Left lung (tissue), 1 donor: ENCODE measurements around the genes BCAS1 and FAM210B.

GRCh38 chr20:53595801-53596083, 2.1 kb upstream of the ZNF217 start:
- PRO-cap, result no peak

- PRO-cap, result no peak
These were observed 117.7 kb upstream of the ZNF217 start for GRCh38 chr20:53711409-53711655.

DNA sequence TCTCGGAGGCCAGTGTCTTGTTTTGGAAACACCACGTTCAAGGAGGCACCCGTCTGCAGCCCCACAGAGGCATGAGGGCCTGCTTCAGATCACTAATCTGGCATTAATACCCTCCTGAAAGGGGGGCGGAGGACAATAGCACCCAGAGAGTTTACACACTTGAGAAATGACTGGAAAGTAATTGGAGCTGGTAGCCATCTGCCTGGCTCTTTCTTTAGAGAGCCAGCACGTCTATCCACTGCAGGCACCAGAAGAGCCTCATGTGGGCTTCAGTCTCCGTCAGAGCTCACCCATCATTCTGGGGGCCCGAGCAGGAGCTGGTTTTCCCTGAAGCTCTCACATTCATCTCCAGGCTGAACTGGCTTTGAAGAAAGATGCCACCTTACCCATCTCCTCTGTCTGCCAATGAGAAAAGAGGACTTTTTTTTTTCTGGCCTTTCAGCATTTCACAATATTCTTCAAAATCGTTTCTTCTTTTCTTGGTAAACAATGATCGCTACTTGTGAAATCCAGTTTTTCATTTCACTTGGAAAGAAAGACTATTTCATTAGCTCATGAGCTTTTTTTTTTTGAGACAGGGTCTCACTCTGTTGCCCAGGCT, 124.6 kb upstream of the ZNF217 start:
- PRO-cap, result unidirectional peak, minus-strand start at position 360 of the sequence

DNA sequence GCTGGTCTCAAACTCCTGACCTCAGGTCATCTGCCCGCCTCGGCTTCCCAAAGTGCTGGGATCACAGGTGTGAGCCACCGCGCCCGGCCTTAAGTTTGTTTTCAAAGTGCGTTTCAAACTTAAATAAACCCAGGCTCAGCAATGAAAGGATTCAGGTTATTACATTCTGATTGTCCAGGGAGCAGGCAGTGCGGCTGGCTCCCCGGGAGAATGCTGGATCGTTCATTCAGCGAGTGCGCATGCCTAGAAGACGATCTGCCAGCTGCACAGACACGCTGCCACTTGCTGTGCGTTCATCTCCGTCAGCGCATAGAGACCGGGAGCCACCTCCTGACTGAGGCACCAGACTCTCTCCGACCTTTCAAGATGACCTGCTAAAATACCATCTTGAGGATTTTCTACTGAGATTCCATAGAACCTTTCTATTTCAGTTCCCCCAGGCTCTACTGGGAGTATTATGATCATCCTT, 163.9 kb upstream of the ZNF217 start:
- PRO-cap, result no peak

GRCh38 chr20:53786575-53787381, 193.1 kb upstream of the ZNF217 start:
- PRO-cap, result no peak

DNA sequence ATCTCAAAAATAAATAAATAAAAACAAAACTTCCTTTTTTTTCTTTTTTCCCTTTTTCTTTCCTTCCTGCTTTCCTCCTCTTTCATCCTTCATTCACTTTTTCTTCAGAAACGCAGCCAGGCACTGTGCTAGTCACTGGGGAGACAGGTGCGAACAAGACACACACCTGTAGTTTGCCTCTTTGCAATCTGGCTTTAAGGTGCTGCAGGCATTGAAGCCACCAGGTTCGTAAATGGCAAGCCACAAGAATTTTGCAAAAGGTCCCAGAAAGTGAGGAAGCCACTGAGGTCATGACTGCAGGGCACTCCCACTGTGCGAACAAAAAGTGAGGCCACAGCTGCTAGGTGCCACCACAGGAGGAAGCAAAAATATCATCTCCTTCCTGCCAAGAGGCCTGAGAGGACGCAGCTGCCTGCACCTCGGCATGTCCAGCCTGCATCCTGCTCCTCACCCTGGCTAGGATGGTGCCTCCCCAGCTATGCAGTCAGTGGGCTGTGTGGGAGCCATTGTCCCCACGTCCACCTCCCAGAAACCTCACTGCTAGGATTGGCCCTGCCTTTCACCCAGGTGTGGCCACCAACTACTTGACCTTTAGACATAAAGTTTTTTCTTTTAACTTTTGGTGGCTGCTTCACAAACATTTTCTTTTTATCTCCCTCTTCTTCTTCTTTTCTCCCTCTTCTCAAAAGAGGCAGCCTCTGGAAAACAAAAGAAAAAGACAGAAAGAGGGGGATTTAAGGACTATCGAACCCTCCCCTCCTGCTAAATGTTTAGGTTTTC, 230.8 kb downstream of the BCAS1 start:
- PRO-cap, result no peak

DNA sequence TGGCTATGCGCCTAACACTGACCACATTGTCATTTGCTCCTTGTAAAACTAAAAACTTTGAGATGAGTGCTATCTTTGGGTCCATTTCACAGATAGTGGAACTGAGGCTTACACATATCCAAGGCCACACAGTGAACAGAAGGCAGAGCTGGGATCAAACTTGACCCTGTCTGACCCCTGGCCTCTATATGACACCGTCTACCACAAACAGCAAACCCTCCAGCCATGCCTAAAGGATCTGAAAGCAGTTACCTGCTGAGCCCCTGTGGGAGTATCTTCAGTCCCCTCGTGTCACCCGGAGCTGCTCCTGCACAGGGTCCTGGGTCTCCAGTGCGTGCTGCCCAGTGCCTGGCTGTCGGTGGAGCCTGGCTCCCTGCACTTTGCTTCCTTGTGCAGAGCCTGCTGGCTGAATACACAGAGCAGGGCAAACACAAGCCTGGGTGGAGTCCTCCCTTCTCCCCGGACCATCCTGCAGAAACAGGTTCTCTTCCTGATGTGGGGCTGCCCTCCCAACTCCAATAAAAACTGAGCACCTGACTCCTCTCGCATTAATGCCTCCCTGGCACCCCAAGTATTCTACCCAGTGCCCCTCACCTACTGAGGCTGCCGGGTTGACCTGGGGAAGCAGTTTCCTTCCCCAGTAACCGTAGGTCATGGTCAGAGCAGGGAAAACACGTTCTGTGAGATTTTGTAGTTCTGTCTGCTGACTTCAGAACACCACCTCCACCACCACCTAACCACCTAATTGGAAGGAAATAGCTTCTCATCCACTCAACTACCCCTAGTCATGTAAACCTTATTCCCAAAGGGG, at the start of gene BCAS1:
TSS of gene BCAS1 (minus strand) at position 414 of the 811 bp plus-strand sequence.
- PRO-cap, result no peak

DNA sequence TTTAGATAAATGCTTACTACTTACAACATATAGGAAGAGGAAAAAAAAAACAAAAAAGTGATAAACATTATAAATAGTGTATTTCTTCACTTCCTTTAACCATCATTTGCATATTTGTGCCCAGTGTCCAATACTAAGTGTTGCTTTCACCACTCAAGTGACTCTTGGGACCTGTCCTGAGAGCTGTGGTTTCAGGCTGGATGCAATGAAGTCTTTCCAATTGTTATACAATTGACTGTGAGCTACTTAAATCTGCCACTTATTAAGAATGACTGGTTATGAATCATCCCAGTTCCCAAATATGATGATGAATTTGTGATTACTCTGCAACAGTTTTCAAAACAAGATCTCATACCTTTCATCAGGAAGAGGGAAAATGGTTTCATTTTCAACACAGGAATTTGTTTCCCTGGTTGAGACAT, 41.3 kb downstream of the CYP24A1 start:
- PRO-cap, result no peak

- PRO-cap, result no peak
These were observed 125.1 kb upstream of the DOK5 start for GRCh38 chr20:54350397-54350625.

DNA sequence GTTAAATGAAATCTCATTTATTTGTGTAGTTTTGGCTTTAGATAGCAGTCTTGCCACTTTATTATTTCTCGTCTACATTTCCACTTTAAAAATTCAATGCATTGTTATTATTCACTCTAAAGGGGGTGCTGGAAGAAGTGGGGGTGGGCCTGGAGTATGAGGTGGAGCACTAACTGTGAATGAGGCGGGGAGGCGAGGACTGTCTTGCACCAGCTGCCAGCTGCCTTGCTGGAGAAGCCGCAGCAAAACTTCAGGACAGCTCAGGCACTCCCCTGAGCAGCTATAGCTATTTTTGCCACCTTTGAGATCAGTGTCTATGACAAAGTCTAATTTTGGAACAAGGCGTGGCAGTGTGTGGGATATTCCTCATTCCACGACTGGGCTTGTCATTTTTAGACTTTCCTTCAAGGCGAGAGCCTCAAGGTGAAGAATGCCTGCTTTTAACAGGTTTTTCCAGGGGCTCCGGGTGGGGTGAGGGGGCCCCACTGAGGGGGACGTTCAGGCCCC, 143.7 kb downstream of the DOK5 start:
- PRO-cap, result no peak

- PRO-cap, result no peak
These were observed 211.3 kb downstream of the DOK5 start for GRCh38 chr20:54686653-54687061.

- PRO-cap, result no peak
These were observed 384.2 kb downstream of the DOK5 start for GRCh38 chr20:54859670-54859960.

- PRO-cap, result no peak
These were observed 260.6 kb downstream of the CBLN4 start for GRCh38 chr20:55744720-55745150.

GRCh38 chr20:56358524-56359309, at the start of gene FAM210B:
Gene FAM210B, plus strand, starts transcription at chr20:56358974.
- PRO-cap, result unidirectional peak, plus-strand start at chr20:56359018

- PRO-cap, result no peak
These were observed 159.1 kb downstream of the TFAP2C start for GRCh38 chr20:56788145-56788638.

DNA sequence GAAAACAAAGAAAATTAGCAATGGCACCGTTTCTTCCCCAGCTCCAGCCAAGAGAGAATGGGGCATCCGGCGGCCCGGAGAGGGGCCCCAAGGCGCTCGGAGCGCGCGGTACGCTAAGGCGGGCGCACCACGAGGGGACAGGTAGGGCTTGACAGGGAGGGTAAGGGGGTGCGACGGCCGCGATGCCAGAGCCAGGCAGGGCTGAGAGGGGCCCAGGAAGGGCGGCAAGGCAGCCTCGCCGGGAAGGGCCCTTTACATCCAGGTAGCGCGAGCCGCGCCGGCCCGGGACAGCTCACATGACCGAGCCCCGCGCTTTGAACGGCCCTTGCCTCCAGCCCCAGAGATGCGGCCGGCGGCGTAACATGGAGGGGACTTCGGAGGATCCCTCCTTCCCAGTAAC, 1.3 kb downstream of the BMP7 start:
- PRO-cap, result no peak

DNA sequence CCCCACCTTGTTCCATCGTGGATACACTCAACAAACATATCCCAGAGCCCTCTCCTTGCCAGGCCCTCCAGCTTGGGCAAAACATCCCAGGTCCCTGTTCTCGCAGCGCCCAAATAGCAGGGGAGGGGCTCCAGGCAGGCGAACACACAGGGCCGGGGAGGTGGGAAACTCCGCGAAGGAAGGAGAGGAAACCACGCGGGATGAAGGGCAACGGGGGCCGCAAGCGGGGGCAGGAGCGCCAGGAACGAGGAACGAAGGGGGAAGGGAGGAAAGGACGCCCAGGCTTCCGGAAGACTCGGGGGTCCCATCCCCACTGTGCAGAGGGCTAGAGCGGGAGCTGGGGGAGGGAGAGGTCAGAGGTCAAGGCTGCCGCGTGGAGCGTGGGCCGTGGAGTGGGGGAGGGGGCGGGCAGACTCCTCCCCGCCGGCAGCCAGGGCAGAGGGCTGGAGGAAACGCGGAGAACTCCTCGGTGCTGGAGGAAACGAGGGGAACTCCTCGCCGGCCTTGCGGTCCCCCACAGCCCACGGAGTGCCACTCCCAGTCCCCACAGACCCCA, 1.4 kb upstream of the RBM38 start:
- PRO-cap, result no peak

- PRO-cap, result no peak
These were observed 42.3 kb downstream of the RBM38 start for GRCh38 chr20:57433363-57434117.

GRCh38 chr20:57683531-57684063, 26.2 kb downstream of the PMEPA1 start:
- PRO-cap, result no peak

DNA sequence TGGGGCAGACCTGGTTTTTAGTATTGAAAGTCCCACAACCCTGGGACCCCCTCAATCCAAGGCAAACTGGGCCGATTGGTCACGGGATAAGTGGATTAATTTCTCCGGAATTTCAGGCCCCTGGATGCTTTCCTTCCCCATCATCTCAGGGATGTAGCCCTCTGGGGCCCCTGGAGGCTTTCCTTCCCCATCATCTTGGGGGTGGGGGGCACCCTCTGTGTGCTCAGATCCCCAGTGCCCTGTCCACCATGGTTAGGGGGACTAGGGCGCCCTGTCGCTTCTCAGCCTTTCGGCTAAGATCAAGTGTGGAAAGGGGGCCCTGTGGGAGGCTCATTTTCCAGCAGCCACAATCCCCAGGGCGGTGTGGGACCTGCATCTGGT, 64.1 kb upstream of the PMEPA1 start:
- PRO-cap, result no peak